Lung (tissue), 4 donors: ENCODE data around the gene FLT3LG.

GRCh38 chr19:49158066-49158573, 528 bp downstream of the TRPM4 start:
- PRO-cap: no peak
- RAMPAGE, long total RNA: no peak
- RRBS: no CpG with 5 or more reads among the region's 27 CpGs

DNA sequence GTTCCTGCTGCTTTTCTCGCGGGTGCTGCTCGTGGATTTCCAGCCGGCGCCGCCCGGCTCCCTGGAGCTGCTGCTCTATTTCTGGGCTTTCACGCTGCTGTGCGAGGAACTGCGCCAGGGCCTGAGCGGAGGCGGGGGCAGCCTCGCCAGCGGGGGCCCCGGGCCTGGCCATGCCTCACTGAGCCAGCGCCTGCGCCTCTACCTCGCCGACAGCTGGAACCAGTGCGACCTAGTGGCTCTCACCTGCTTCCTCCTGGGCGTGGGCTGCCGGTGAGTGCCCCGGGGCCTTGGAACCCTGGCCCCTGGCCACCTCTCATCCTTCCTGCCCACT, 39.0 kb downstream of the TRPM4 start:
- PRO-cap: no peak
- RAMPAGE, long total RNA: no peak
- RRBS: 47% methylated on average over 15 of the region's 23 CpGs

GRCh38 chr19:49446970-49447239, 4.7 kb downstream of the PIH1D1 start:
- PRO-cap: no peak
- RAMPAGE, long total RNA: no peak
- RRBS: no CpG with 5 or more reads among the region's 6 CpGs

- PRO-cap: no peak
- RAMPAGE, long total RNA: no peak
- RRBS: no CpG with 5 or more reads among the region's 6 CpGs
These were observed 2.8 kb downstream of the ALDH16A1 start for GRCh38 chr19:49455767-49456306.

DNA sequence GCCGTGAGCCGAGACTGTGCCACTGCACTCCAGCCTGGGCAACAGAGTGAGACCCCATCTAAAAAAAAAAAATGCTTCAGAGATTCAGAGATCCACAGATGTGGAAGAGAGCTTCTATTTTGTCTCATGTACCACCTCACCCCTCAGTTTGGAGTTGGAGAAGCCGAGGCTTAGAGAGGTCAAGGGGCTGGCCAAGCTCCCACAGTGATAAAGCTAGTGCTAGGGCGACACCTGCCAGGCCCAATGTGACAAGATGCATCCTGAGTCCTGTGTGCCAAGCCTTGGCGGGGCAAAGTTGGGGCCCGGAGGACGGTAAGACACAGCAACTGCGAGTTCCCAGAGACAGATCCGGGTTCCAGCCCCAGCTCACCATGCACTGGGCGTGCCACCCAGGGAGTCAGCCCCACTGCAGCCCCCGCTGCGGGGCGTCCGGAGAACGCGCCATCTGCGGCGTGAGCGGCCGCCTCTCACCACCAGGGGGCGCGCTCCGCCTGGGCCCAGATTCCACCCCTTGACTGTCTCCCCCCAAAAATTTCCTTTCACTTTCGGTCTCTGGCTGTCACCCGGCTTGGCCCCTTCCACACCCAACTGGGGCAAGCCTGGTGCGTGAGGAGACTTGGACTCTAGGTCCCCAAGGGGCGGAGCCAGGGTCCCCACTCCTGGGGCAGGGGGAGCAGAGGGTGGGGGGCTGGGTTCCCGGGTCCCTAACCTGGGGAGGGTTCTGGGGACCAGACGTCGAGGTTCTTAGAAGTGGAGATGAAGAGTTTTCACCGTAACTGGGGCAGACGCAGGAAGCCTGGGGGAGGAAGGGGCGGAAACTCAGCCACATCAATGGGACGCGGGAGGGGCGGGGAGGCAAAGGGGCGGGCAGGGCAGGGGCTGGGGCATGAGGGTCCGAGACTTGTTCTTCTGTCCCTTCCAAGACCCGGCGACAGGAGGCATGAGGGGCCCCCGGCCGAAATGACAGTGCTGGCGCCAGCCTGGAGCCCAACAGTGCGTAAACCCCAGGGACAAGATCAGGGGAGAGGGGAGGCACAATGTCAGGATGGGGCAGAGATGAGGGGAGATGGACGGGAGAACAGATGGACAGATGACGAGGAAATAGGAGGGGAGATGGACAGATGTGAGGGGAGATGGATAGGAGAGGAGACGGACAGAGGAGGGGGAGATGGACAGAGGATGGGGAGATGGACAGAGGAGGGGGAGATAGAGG, at the start of gene FLT3LG:
Gene FLT3LG, plus strand, starts transcription at position 536 of the 1,213 bp plus-strand sequence.
- PRO-cap: no peak
- RAMPAGE, long total RNA: no peak
- RRBS: under 1% methylated on average over 14 of the region's 47 CpGs

DNA sequence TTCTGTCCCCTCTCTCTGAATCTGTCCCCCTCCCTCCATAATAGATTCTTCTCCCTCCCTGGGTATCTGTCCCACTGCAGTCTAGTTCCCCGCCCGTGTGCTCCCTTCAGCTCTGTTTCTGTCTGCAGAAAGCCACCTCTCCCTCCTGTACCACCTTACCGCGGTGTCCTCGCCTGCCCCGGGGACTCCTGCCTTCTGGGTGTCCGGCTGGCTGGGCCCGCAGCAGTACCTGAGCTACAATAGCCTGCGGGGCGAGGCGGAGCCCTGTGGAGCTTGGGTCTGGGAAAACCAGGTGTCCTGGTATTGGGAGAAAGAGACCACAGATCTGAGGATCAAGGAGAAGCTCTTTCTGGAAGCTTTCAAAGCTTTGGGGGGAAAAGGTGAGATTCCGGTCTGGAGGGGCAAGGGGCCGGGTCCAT, 1.3 kb downstream of the FCGRT start:
- PRO-cap: no peak
- RAMPAGE, long total RNA: no peak
- RRBS: no CpG with 5 or more reads among the region's 13 CpGs

- PRO-cap: no peak
- RAMPAGE, long total RNA: no peak
- RRBS: no CpG with 5 or more reads among the region's 33 CpGs
These were observed 497 bp downstream of the RCN3 start for GRCh38 chr19:49528111-49528889.

DNA sequence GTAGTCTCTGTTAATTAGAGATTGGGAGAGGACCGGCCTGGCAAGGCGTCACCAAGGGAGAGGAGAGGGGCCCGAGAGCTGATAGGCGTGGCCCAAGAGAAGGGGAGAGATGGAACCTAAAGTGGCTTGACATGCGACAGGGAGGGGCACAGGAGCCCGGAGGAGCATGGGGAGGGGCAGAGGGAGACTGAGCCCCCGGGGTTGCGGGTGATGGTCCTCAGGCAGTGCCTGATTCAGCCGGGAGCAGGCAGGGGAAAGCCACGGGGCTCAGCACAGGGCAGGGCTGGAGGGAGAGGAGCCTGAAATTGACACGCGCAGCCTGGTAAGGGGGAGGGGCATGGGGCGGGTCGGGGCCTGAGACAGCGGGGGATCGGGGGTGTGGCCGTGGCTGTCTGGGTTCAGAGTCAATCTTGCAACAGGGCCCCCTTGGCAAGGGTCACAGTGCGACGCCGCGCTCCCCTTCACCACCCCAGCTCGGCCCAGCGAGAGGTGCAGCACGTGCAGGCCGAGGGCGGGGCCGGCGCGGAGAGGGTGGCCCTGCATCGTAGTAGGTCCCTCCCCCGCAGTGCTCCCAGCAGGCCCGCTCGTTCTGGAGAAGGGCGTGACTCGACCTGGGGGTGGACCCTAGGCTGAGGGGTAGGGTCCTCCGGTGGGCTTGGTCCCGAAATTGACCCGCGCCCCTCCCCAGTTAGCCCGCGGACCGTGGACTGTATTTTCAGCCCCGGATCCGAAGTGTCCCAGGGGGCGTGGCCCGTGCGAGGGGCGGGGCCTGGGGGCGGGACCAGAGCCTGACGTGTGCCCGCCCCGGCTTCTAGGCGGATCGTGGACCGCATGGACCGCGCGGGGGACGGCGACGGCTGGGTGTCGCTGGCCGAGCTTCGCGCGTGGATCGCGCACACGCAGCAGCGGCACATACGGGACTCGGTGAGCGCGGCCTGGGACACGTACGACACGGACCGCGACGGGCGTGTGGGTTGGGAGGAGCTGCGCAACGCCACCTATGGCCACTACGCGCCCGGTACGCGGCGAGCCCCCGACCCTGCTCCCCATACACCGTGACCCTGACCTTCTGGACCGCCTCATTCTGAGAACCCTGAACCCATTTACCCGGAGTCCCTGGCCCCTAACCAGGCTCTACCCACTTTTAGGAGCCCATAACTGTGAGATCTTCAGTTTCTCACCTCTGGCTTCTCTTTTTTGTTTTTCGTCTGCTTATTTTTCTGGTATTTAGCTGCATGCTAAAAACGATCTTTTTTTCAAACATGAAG, 6.0 kb downstream of the RCN3 start:
- PRO-cap: no peak
- RAMPAGE, long total RNA: no peak
- RRBS: 5% methylated on average over 25 of the region's 95 CpGs

DNA sequence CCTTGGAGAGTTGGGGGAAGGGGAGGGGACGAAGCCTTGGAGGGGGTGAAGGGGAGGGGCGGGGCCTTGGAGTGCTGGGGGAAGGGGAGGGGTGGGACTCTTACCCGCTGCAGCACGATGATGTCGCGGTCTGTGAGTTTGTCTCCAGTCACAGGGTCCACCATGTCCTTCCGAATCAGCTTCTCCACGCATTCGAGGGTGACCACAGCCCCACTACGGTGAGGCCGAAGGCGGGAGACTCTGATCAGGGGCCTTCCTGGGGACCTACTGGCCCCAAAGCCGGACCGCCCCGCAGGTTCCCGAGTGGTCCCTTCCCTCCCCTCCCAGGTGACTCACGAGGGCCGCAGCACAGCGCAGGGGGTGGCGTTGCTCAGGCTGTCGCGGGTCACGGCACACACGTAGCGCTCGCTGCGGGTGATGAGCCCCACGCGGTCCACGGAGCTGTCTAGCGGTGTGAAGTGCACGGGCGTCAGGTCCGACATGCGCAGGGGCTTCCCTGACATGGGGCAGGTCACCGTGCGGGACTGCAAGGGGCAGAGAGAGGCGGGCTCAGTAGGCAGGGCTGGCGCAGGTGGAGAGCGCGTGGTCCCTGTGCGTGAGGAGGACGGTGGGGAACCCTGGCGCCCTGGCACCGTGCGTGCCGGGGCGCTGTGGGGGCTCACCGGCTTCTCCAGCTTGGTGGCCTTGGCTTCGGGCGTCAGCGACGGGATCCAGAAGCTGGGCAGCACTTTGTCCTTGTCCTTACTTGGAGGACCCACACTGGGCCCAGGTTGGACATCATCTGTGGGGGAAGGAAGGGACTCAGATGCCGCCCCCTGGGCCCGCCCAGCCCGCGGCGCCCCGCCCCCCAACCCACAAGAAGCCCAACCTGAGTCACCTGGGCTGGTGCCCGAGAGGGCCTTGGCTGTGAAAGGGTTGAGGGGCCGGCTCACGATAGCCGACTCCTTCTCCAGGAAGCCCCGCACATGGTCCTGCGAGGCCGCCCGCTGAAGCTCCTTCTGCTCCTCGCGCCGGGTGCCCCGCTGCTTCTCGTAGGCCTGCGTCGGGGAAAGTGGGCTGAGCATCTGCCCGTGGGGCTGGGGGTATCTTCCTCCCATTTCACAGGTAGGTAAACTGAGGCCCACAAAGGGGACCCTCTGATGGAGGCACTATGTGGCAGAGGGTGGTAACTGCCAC, 23.8 kb downstream of the NOSIP start:
- PRO-cap: no peak
- RAMPAGE, long total RNA: no peak
- RRBS: 84% methylated on average over 5 of the region's 75 CpGs

DNA sequence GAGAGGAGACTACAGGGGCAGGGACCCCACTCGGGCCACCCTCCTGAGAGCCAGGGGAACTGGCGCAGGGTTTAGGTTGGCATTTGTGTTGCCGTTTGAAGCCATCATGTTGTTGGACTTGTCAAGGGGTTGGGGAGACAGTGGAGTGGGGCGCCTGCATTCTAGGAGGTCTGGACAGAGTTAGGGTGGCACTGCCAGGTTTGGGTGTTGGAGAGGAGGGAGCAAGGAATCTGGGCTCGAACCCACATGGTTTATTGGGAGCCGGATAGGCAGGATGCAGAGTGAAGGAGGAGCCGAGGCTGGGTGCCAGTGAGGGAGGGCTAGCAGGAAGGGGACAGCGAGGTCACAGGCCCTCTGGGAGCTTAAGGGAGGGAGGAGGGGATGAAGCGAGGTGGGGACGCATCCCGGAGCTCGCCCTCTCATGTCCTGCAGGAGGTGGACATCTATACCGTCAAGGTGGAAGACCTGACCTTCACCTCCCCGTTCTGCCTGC, 3.7 kb upstream of the ADM5 start:
- PRO-cap: no peak
- RAMPAGE, long total RNA: no peak
- RRBS: no CpG with 5 or more reads among the region's 14 CpGs

DNA sequence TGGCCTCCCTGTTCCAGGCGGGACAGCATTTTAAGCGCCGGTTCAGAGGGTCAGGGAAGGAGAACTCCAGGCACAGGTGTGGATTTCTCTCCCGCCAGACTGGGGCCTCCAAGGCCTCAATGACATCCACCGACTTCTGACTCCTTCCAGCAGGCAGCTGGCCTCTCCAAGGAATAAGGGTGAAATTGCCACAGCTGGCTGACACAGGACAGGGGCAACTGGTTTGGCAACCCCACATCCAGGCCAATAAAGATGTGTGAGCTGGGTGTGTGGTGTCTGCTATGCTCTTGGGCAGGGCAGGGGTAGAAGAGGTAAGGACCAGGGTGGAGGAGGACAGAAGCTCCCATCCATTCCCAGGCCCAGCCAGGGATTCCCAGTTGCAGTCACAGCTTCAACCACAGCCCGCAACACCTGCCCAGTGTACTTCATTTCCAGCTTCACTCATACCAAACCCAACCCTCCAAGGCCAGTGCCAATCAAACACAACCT, 22.6 kb downstream of the CPT1C start:
- PRO-cap: no peak
- RAMPAGE, long total RNA: no peak
- RRBS: no CpG with 5 or more reads among the region's 6 CpGs

GRCh38 chr19:49809822-49810121, 3.3 kb downstream of the FUZ start:
- PRO-cap: no peak
- RAMPAGE, long total RNA: no peak
- RRBS: no CpG with 5 or more reads among the region's 5 CpGs

DNA sequence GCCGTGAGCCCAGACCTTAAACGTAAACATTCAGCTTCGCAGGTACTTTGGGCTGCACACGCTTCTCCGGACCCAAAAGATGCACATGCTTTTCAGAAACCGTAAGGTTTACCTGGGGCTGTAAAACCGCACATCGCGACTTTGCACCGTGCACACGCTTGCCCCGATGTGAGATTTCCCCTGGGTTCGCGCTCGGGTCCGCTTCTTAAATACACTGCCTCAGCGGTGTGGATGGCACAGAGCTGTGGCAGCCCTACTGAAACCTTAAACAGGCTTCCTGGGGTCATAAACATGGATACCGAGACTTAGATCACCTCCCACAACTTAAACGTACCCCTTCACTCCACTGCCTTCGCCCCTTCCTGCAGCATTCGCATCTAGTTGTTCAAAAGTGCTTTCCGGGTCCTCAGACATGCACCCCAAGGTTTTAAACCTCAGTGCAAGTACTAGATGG, 15.3 kb downstream of the PNKP start:
- PRO-cap: no peak
- RAMPAGE, long total RNA: no peak
- RRBS: no CpG with 5 or more reads among the region's 22 CpGs

DNA sequence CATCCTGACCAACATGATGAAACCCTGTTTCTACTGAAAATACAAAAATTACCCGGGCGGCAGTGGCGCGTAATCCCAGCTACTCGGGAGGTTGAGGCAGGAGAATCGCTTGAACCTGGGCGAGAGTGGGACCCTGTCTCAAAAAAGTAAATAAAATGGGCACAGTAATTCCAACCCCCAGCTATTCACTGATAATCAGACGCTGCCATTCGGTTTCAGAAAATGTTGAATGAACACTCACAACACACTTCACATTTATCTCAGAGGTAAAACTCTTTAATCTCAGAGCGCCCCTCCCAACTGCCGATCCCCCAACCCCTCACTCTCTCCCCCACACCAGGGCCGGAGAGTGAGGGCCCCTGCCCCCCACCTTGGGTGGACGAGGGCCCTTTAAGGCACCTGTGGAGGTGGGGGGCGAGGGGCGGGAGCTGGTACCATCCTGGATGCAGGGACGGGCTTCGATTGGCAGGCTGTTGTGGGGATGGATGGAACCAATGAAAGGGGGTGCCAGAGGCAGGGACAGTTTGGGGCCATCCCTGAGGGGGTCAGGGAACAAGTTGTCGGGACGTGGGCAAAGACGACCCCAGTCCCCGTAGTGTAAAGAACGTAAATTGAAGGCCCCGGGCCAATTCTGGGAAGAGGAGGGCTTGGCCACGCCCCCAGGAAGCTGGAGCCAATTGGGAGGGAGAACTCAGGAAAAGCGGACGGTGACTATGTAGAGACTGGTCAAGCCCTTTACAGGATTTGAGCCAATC, 1.6 kb upstream of the PNKP start:
- PRO-cap: bidirectional peak, plus-strand start outside the sequence, minus-strand start at position 706 of the sequence
- RAMPAGE, long total RNA: no peak
- RRBS: no CpG with 5 or more reads among the region's 26 CpGs

DNA sequence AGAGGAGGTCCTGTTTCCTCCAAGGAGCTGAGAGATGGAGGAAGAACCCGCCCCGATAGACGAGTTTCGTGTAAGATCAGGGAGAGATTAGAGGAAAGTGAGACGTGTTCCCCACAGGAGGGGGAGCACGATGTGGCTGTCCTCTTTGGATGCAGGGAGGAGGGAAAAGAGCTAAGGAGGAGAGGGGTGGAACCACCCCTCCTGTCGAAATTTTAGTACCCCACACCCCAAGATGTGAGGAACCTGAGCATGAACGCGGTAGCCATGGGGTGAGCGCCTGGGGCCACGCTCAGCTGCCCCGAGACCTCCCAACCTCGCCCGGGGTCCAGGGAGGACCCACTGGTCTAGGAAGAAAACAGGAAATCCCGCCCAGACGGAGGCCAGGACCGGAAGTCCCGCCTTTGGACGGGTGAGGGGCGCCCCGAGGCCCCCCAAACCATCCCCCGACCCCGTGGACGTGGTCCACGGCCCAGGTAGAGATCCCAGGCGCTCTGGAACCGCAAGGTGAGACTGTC, 1.2 kb downstream of the AKT1S1 start:
- PRO-cap: bidirectional peak, plus-strand start at position 378 of the sequence, minus-strand start at position 346 of the sequence
- RAMPAGE, long total RNA: no peak
- RRBS: 2% methylated on average over 4 of the region's 27 CpGs

DNA sequence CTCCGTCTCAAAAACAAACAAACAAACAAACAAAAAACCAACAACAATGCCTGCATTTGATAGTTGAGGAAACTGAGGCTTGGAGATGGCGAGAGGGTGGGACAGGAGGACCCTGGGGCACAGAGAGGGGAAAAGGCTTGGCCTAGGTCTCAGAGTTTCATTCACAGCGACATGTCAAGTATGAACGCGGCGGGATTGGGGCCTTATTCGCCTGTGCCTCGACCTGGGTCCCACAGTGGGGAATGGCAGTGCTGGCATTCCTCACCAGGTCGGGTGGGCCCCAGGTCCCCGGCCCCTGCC, 2.1 kb upstream of the IL4I1 start:
- PRO-cap: no peak
- RAMPAGE, long total RNA: no peak
- RRBS: no CpG with 5 or more reads among the region's 10 CpGs

- PRO-cap: no peak
- RAMPAGE, long total RNA: no peak
- RRBS: no CpG with 5 or more reads among the region's 23 CpGs
These were observed 27.5 kb upstream of the SIGLEC11 start for GRCh38 chr19:49988187-49989228.

DNA sequence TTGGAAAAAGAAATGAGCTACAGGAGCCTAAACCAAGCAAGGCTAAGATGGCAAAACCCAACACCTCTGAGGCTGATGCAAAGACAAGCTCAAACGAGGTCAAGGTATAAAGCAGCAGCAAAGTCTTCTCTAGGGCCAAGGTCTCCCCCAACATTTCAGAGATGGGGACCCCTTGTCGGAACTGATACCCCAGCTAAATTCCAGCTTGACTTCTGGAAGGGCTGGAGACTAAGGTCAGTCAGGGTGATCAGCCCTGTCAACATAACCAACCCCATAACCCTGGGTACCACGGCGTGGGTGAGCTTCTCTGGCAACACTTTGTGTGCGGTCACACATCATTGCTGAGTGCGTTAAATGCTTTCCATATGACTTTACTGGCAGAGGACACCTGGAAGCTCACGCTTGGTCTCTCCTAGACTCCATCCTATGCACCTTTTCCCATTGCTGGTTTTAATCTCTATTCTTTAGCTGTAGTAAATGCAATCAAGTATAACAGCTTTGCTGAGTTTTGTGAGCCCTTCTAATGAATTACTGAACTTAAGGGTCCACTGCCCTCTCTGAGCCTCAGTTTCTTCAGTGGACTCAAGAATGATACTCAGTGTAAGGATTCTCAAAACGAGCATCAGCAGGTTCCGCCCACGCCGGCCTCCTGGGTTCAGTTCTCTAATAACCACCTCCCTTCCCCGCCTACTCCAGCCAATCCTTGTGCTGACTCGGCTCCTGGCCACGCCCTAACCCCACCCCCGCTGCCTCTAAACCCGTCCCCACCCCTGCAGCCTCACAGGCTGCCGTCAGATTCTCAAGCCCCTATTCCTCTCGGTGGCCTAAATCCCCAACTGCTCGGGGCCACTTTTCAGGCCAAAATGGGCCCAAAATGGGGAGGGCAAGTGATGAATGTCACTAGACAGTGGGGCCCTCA, 24.3 kb downstream of the ZNF473 start:
- PRO-cap: no peak
- RAMPAGE, long total RNA: no peak
- RRBS: no CpG with 5 or more reads among the region's 19 CpGs

GRCh38 chr19:50205080-50205695, 1.8 kb downstream of the MYH14 start:
- PRO-cap: no peak
- RAMPAGE, long total RNA: no peak
- RRBS: 7% methylated on average over 23 of the region's 47 CpGs

DNA sequence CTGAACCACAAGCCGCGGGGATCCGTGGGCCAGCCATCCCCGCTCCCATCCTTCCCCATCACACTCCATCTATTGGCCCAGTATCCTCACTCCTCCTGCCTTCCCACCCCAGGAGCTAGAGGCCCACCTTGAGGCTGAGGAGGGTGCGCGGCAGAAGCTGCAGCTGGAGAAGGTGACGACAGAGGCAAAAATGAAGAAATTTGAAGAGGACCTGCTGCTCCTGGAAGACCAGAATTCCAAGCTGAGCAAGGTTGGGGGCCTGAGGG, 57.9 kb downstream of the KCNC3 start:
- PRO-cap: no peak
- RAMPAGE, long total RNA: no peak
- RRBS: no CpG with 5 or more reads among the region's 7 CpGs